HCT116 (cell line): ENCODE results near the genes HAVCR2 and FNDC9.

GRCh38 chr5:154857316-154857647, 1.1 kb upstream of the CNOT8 start:
- RRBS: no CpG with 5 or more reads among the region's 23 CpGs

DNA sequence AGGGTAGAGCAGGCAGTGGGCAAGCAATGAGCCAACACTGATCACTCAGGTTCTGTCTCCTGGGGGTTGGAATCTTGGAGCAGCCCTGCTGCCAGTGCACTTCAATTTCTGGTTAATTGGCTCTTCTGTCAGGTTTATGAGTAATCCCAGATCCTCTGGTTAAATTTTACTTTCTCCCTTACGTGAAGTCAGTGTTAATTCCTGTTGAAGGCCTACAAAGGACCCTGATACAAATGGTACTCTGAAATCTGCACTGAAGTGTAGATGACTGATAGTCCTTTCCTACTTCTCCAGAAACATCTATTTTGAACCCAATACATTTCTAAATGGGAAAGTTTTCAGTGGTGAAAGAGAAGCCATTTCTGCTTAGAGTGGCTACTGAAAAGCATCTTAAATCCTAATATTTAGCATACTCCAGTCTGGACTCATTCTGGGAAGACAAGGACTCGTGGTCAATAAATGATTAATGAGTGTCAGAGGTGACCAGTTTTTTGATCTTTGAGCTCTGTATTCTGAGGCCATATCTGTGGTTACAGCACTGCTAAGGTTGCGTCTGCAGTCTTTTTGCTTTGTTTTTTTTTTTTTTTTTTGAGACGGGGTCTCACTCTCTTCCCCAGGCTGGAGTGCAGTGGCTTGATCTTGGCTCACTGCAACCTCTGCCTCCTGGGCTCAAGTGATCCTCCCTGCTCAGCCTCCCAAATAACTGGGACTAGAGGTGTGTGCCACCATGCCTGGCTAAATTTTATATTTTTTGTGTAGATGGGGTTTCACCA, 442.5 kb downstream of the KIF4B start:
- RRBS: no CpG with 5 or more reads among the region's 4 CpGs

- RRBS: no CpG with 5 or more reads among the region's 6 CpGs
Measured at GRCh38 chr5:157108860-157109589, at the start of gene HAVCR2. Gene HAVCR2 (minus strand): TSS chr5:157109044.

GRCh38 chr5:157109629-157110294, 918 bp upstream of the HAVCR2 start:
- RRBS: no CpG with 5 or more reads among the region's 1 CpG

GRCh38 chr5:157178824-157179314, 1.8 kb upstream of the ITK start:
- RRBS: no CpG with 5 or more reads among the region's 3 CpGs

DNA sequence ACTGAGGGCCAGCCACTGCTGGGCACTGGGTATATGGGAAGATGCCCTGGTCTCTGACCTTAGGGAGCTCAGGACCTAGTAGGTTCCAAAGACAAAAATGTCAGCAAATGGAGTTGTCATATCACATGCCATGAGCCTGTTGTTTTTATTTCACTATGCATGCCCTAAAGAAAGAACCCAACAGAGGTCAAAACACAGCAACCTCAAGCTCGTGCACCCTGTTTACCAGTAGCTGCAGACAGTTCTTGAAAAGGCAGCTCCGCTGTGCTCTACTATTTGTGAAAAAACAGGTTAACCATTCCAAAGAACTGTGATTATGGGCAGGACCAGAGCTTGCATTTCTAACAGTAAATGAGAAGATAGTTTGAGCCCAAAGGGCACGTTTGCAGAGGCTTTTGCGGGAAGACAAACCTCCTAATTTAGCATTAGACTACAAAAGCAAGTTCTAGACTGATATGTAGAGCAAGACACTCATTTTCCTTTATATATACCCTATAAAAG, 22.8 kb downstream of the ITK start:
- RRBS: no CpG with 5 or more reads among the region's 4 CpGs

- RRBS: no CpG with 5 or more reads among the region's 7 CpGs
Measured at GRCh38 chr5:157248719-157249064, 17.2 kb upstream of the CYFIP2 start.

GRCh38 chr5:157249065-157249539, 16.8 kb upstream of the CYFIP2 start:
- RRBS: no CpG with 5 or more reads among the region's 4 CpGs

- RRBS: no CpG with 5 or more reads among the region's 4 CpGs
Measured at GRCh38 chr5:157283223-157283844, 17.4 kb downstream of the CYFIP2 start.

GRCh38 chr5:157291275-157291817, 25.4 kb downstream of the CYFIP2 start:
- RRBS: no CpG with 5 or more reads among the region's 9 CpGs

DNA sequence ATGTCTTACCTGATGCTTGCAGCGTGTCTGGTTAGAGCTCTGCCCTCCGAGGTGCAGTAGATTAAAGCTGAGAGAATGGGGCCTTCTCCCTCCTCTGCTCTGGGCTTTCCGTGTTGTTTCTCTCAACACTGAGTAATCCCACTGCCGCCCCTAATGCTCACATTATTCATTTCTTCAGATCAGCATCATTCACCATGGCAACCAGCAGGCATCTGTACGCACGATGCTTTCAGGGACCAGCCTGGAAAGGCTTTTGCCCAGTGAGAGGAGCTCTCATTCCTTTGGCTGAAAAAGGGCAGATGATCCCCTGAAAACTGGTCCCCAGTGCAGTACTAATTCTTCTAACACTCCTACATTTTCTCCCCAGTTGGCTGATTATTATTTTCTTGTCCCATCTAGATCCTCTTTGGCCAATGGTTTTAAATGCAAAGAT, at the start of gene FNDC9:
Gene FNDC9 (minus strand): TSS at position 146 of the 433 bp plus-strand sequence.
- RRBS: no CpG with 5 or more reads among the region's 6 CpGs

DNA sequence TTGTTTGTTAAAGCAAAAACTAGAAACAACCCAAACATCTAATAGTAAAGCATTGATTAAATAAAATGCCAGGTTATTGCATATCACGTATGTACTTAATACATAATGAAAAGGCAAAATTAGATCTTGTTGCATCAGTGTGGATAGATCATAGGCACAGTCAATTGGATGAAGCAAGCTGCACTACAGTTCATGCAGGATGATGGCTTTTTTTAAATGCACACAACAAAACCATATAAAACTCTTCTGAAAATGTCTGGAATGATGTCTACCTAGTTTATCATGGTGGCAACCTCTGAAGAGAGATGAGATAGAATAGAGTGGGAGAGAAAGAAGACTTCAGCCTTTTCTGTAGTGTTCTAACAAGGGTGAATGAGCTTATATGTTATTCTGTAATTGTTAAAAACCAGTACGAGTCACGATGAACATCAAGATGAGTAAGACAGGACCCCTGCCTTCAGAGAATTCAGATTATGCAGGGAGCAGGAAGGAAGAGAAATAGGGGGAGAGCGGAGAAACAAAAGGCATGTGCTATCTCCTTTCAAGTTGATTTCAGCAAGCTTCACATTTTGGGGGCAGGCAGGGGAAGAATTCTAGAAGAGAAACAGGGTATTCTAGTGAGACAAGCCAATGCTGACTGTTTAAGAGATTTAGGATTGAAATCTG, 38.4 kb upstream of the FNDC9 start:
- RRBS: no CpG with 5 or more reads among the region's 4 CpGs

GRCh38 chr5:157387344-157388049, 42.0 kb upstream of the FNDC9 start:
- RRBS: no CpG with 5 or more reads among the region's 4 CpGs

DNA sequence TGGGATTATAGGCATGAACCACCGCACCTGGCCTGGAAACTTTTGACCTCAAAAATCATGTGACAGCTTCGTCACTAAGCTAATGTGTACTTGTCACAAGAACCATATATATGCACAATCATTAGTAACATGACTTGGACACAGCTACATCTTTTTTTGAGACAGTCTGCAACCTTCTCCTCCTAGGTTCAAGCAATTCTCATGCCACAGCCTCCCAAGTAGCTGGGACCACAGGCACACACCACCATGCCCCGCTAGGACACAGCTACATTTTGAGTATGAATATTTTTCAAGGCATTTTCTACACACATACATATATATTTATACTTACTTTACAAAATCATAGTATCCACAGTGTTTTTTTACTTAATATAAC, 40.0 kb downstream of the NIPAL4 start:
- RRBS: no CpG with 5 or more reads among the region's 3 CpGs

DNA sequence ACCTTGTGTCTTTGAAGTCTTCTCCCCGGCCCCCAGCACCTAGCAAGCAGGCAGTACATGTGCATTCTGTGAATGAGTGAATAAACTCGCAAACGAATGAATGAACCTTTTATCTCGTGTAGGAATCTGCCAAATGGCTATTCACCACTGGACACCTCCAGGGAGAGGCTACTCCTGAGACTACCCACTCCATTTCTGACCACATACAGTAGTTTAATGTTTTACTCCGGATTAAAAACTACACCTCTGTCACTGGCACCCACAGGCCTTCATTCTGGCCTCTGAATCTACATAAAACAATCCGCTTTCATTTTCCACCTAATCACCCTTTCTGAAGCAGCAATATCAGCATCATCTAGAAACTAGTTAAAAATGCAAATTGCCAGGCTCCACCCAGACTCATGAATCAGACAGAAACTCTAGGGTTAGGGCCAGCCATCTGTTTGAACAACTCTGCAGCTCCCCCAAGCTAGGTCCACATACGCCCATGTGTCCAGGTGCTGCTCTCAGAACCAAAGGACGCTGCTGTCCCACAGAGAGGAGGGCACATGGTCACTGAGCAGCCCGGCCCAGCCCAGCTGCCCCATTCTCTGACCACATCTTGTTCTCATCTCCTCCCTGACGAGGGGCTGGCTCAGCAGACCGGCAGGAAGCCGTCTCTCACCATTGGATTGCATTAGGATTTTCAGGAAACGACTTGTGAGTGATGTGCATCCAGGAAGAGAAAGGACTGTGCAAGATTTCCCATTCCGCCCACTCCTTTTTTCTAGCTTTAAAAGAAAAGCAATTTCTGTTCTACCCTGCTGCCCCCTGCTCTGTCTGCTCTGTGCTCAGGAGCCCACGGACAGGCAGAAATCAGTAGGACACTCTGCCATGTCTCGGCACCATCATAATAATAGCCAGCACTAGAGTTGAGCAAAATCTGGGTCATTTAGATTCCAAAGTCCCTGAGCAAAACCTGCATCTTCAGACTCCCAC, 34.7 kb downstream of the ADAM19 start:
- RRBS: 74% methylated on average over 3 of the region's 16 CpGs

DNA sequence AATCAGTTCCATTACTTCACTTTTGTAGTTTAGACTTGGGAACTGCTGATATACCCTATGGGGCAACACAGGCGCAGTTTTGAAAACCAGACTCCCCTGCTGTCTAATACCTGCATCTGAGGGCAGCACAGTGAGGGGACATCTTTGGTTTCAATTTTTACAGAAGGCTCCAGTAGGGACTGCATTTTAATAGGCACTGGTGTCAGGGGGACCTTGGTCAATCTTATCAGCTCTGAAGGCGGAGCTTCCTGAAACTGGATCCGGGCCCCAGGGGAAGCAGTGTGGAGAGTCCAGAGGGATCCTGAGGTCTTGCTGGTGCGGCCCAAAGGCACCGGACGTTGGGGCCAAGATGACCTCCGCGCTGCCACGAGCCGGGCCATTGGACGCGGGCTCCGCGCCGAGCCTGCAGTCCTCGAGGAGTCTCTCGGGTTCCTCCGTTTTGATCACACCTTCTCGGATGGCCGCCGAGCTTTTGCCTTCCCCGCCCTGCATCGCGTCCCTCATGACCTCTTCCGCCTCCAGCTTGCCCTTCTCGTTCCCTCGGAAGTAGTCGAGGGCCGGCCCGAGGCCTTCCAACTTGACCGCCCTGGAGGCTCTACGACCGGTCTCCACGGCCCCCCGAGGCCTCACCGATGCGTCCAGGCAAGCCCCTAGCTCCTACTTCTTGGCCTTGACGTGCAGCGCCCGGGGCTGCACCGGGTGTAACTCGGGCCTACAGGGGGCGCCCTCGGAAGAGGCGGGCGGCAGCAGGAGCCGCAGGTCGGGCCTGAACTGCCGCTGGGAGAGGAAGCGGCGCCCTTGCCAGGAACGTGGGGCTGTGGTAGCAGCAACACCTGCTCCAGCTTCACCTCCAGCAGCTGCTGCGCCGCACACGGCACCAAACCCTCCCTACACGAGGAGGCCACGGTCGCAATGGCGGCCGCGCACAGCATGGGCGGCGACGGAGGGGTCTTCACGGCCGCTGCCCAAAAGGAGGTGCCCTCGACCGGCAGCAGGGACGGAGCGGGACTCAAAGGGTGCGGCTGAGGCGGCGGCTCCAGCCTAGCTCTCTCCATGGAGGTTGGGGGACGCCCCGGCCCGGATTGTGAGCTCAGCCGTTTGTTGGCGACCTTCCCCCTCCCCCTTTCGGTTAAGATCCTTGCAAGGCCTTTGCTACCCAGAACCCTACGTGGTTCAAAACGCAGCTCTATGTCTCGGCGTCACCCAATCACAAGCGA, 18.9 kb downstream of the C5orf52 start:
- RRBS: 95% methylated on average over 13 of the region's 84 CpGs

DNA sequence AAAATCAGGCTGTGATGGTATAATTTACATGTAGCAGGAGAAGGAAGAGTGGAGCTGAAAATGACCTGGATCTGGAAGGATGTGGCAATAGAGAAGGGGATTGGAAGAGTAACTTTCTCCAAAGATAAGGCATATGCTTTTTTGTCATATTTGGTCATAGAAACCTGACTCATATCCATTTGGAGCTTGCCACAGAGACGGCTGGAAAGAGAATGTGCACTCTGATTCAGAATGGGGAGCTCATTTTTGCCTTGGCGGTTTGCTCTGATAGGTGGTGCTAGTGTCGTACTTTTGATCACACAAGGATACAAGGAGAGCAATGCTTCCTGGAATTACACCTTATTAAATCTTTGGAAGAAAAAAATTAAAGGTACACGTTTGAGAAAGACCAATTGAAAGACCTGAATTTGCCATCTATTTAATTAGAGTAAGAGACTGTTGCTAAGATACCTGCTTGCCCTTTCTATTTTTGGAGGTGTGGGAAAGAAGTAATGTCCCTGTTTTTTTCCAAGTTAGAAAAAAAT, 5.3 kb downstream of the LSM11 start:
- RRBS: no CpG with 5 or more reads among the region's 4 CpGs

- RRBS: no CpG with 5 or more reads among the region's 4 CpGs
Measured at GRCh38 chr5:158464003-158464420, 605.1 kb upstream of the CLINT1 start.

DNA sequence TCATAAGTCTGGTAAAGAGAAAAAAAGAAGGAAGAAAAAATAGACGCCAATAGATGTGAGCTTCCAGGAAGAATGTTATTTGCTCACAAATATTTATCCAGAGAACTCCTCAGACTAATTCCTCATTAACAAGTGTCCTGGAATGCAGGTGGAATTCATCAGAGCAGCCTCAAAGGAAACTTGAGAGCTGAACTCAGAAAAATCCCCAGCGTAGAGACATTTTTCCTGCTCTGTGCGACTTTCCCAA, 616.3 kb downstream of the EBF1 start:
- RRBS: no CpG with 5 or more reads among the region's 3 CpGs

GRCh38 chr5:158707799-158708587, 391.7 kb downstream of the EBF1 start:
- RRBS: no CpG with 5 or more reads among the region's 9 CpGs